Monocyte (primary cell): Measurements from ENCODE around the gene FAM107A.

- PRO-cap, 2 experiments: no peak in any of the 2 experiments
Observed at GRCh38 chr3:57803540-57804178, 47.5 kb downstream of the SLMAP start.

DNA sequence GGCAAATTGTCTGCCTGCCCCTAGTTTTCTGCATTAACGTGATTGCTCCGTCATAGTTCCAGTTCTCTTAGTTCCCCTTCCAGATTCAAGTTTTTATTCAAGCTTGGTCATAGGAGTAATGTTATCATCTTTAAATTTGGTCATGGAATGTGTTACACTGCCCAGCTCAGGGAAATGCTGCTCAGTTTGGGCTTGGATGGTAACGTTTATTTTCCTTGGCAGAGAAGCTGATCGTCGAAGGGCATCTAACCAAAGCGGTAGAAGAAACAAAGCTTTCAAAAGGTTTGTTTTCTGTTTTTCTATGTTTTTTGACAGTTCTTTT, 118.4 kb upstream of the FLNB start:
- PRO-cap, 2 experiments: no peak in any of the 2 experiments

DNA sequence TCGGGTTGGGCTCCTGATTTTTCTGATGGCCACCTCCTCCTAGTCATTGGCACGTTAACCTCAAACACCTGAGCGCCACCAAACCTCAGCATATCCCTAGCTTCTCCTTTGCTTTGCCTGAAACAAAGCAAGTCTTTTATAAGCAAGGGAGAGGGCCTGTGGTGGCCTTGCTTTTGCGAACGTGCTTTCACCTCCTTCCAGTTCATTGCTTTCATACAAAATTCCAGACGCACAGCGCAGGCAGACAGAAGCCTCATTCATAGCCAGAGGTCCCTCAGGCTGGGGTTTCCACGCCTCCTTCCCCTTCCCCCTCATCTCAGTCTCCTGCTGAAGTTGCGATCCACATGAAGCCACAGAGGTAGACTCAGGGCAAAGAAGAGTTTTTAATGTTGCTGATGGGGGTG, 59.5 kb upstream of the FLNB start:
- PRO-cap, 2 experiments: no peak in any of the 2 experiments

DNA sequence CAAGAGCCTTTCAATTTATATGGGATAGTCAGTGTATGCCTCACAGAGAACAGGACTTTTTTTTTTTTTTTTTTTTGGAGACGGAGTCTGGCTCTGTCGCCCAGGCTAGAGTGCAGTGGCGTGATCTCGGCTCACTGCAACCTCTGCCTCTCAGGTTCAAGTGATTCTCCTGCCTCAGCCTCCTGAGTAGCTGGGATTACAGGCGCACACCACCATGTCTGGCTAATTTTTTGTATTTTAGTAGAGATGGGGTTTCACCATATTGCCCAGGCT, 18.1 kb upstream of the FLNB start:
- PRO-cap, 2 experiments: no peak in any of the 2 experiments

DNA sequence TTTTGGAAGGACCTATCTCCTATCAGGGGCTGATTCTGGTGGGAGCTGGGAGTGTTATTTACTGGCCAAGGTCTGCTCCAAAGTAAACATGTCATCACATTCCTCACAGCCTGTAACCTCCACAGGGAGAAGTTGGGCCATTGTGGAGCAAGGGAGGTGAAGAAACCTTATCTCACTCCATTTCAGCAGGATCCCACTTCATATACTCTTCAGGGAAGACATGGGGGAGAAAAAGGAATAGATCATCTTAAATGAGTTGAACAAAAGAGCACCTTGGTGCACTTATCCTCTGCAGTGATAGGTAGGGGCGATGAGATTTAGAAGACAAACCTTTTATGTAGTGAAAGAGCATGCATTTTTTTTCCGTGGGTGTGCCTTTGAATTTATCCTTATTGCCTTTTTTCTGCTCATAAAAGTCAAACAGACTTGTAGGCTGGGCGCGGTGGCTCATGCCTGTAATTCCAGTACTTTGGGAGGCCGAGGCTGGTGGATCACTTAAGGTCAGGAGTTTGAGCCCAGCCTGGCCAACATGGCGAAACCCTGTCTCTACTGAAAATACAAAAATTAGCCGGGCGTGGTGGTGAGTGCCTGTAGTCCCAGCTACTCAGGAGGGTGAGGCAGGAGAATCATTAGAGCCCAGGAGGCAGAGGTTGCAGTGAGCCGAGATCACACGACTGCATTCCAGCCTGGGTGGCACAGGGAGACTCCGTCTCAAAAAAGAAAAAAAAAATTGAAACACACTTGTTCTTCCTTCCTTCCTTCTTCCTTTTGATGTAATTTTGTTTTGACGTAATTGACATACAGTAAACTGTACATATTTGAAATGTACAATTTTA, 15.5 kb upstream of the FLNB start:
- PRO-cap, 2 experiments: no peak in any of the 2 experiments

DNA sequence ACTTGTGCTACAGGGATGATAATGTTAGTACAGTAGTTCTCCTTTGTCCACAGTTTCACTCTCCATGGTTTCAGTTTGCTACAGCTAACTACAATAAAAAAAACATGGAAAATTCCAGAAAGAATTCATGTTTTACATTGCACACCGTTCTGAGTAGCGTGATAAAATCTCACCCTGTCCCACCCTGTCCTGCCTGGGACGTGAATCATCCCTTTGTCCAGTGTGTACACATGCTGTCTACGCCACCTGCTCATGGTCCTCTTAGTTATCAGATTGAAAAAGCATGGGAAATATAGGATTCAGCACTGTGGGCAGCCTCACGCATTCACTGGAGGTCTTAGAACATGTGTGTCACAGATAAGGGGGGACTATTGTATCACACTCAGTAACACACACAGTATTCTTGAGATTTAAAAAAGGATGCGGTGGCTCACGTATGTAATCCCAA, 8.8 kb upstream of the FLNB start:
- PRO-cap, 2 experiments: no peak in any of the 2 experiments

- PRO-cap, 2 experiments: no peak in any of the 2 experiments
Observed at GRCh38 chr3:58015378-58016155, 7.3 kb downstream of the FLNB start.

- PRO-cap, 2 experiments: no peak in any of the 2 experiments
Observed at GRCh38 chr3:58067935-58068805, 59.9 kb downstream of the FLNB start.

DNA sequence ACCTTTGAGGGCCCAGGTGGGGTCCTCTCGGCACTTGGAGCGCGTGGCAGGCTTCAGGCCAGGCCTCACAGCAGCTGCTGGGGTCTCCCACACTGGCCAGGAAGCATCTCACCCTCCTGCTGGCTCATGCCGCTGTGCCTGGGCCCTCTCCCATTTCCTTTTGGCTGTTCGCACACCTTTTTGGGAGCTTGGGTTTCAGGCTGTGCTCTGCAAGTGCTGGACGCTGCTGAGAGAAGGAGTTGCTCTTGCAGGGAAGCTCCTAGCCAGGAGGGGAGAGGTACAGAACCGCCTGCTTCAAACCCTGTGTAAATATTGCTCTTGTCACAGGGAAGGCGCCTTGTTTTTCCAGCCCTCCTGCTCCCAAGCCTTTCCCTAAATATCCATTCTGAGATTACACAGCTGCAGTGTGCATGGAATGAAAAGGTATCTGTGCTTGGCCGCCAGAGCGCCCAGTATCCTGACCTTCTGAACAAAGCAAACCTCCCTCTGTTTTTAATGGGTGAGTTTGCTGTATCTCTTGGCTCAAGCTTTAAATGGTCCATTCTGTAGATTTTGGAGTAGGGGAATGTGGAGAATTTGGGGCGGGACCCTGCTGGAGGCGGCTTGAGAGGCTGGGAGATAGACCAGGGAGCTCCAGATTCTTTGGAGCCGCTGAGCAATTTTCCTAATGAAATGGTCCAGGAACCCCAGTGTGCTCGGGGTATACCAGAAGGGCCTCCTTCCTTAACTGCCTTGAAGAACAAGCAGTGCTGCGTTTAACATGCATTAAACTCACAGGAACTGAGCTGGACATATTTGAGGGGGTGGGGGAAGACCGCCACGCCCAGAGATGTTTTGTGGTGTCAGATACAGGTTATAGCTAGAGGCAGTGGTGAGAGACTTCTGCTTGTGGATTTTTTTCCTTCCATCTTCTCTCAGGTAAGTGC, 45.4 kb downstream of the DNASE1L3 start:
- PRO-cap, 2 experiments: no peak in any of the 2 experiments

GRCh38 chr3:58420159-58420955, 13.3 kb downstream of the PDHB start:
- PRO-cap, 2 experiments: no peak in any of the 2 experiments

GRCh38 chr3:58422543-58423110, 11.0 kb downstream of the PDHB start:
- PRO-cap, 2 experiments: peak in 1 of 2 experiments; most common plus-strand start chr3:58422886 (in 1); most common minus-strand start chr3:58422777 (in 1)

- PRO-cap, 2 experiments: no peak in any of the 2 experiments
Observed at GRCh38 chr3:58474346-58474894, 17.5 kb upstream of the KCTD6 start.

GRCh38 chr3:58522309-58522746, 14.7 kb downstream of the ACOX2 start:
- PRO-cap, 2 experiments: no peak in any of the 2 experiments

DNA sequence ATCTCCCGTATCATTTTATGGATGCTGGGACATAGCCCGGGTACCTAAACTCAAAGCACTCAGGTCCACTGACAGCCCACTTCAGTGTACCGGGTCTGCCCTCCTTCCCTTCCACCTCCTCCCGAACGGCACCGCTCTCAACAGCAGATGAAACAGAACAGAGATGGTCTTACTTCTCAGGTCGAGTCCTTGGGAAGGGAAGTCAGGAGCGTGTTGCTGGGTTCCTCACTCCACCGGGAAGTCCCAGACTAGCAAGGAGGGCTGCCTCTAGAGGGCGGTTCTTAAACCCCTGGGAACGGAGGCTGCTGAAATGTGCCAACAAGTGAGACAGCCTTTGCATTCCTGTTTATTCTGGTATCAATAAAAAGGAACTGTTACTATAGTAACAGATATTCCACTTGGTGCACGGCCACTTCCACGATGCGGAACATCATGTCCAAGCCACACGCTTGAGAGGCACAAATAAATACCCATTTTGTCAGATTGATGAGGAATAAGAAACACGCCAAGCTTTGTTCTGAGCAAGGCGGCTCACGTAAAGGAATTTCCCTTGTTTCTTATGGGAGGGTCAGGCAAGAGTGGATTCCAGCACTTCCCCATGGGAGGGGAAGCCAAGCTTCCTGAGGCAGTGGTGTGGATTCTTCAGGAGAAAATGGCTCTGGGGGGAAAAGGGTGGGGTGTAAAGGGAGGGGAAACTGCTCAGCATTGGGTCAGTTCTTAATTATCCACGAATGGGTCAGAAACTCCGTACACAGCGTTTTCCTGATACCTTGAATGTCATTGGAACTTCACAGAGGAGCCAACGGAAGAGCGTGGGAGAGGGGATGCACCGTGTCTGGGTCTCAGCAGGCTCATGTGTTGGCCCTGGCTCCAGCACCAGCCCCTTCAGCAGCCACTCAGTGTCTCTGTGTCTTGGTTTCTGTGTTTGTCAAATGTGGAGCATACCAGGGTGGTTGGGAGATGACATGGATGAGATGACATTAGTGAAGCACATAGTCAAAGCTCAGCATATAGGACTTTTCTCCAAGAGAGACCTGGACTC, at the start of gene FAM107A:
Gene FAM107A, minus strand, starts transcription at position 256 of the 1,042 bp plus-strand sequence.
- PRO-cap, 2 experiments: peak in 1 of 2 experiments; most common minus-strand start position 243 of the sequence (in 1)

- PRO-cap, 2 experiments: no peak in any of the 2 experiments
Observed at GRCh38 chr3:58667113-58667671, 618 bp upstream of the FAM3D start.

GRCh38 chr3:58668274-58668735, 1.7 kb upstream of the FAM3D start:
- PRO-cap, 2 experiments: no peak in any of the 2 experiments

GRCh38 chr3:58679910-58680549, 13.5 kb upstream of the FAM3D start:
- PRO-cap, 2 experiments: no peak in any of the 2 experiments

- PRO-cap, 2 experiments: no peak in any of the 2 experiments
Observed at GRCh38 chr3:59385227-59385442, 335.3 kb upstream of the CFAP20DC start.

DNA sequence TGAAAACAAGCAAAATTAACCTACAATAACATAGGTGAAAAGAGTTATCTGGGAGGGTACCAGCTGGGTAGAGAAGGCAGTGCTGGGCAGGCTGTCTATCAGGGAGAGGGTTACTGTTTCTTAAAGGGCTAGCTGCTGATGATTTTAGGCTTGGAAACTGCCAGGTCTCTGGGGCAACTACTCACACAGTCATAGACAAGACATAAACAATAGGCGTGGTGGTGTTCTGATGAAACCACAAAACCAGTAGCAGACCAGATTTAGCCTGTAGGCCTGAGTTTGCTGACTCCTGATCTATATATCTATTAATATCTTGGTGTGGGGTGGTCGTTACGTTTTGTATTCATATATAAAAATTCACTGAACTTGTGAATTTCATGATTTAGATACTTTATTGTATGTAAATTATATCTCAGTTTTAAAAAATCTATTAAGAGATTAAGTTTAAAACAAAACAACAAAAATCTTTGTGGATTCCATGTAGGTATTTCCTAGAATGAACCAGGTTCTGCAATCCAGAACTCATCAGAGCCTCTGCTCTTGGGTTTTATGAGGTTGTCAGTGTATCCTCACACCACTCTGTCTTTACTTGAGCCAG, 374.9 kb upstream of the CFAP20DC start:
- PRO-cap, 2 experiments: no peak in any of the 2 experiments

GRCh38 chr3:59551598-59552165, 501.9 kb upstream of the CFAP20DC start:
- PRO-cap, 2 experiments: no peak in any of the 2 experiments